Breast (tissue), 4 donors: ENCODE measurements around the genes ZNF740, AAAS and TARBP2.

DNA sequence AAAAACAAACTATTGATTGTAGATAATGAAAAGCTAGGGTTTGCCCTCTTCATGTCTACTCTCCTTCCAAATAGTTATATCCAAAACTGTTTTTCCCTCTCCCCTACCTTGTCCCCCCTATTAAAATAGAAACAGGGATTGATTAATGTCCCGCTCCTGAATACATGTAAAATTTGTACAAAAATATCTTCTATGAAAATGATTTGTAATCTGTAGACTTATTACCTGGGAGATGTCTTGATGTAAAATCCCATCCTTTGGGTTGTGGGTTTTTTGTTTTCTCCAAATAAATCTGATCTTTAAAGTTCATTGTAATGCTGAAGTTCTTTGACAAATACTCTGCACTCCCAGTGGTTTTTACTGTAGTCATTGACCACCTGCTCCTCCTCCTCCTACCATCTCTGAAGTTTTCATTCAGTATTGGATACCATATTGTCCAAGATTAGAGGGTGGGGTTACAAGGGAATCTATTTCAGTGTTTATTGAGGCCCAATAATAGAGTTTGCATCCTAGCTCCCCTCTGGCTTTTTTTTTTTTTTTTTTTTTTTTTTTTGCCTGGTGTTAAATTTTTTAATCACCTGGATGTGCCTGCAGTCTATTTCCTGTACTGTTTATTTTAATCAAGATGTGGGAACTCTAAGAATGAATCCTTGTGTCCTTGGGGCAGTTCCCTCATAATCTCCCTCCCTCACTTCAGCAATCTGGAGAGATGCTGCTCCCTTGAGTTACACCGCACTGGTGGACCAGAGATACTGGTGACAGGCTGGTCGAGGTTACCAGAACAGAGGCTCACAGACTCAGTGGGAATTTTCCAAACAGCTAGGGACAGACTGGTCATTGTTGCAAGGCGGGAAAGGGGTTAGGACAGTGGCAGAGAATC, 7.7 kb upstream of the TNS2 start:
- PRO-cap, 3 experiments = no peak in any of the 3 experiments
- RRBS = no CpG with 5 or more reads among the region's 4 CpGs

- PRO-cap, 3 experiments = peak in 2 of 3 experiments; most common plus-strand start chr12:53044496 (in 2); most common minus-strand start chr12:53044386 (in 2)
- RRBS = no CpG with 5 or more reads among the region's 14 CpGs
Measured at GRCh38 chr12:53043824-53044725, 5.8 kb upstream of the TNS2 start.

GRCh38 chr12:53064760-53065611, 14.2 kb downstream of the SPRYD3 start:
- PRO-cap, 3 experiments = no peak in any of the 3 experiments
- RRBS = no CpG with 5 or more reads among the region's 10 CpGs

GRCh38 chr12:53071702-53072151, 7.5 kb downstream of the SPRYD3 start:
- PRO-cap, 3 experiments = no peak in any of the 3 experiments
- RRBS = no CpG with 5 or more reads among the region's 3 CpGs

GRCh38 chr12:53098450-53099114, 1.1 kb downstream of the IGFBP6 start:
- PRO-cap, 3 experiments = peak in 1 of 3 experiments; most common plus-strand start chr12:53098857 (in 1); most common minus-strand start chr12:53098753 (in 1)
- RRBS = no CpG with 5 or more reads among the region's 12 CpGs

DNA sequence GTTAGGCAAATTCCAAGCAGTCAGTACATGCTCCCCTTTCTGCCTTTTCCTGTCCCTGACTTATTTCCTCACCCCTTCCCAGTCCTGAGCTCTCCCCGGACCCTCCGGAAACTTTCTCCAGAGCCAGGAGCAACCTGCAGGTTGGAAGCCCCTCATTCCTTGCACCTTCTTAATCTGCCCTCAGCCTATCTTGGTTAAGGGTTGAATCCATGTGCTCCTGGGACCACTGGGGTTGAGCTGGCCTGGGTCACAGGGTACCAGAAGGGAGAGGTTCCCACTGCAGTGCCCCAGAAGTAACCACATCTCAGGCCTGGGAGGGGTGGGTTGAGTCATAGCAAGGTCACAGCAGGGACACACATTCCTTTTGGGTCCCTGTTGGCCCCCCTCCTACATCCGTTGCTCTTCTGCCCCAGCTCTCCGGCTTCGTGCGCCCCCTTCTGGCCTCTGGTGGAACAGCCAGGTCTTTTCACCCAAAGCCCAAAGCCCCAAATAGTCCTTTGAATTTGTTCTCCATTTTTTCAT, 1.8 kb downstream of the IGFBP6 start:
- PRO-cap, 3 experiments = no peak in any of the 3 experiments
- RRBS = no CpG with 5 or more reads among the region's 6 CpGs

DNA sequence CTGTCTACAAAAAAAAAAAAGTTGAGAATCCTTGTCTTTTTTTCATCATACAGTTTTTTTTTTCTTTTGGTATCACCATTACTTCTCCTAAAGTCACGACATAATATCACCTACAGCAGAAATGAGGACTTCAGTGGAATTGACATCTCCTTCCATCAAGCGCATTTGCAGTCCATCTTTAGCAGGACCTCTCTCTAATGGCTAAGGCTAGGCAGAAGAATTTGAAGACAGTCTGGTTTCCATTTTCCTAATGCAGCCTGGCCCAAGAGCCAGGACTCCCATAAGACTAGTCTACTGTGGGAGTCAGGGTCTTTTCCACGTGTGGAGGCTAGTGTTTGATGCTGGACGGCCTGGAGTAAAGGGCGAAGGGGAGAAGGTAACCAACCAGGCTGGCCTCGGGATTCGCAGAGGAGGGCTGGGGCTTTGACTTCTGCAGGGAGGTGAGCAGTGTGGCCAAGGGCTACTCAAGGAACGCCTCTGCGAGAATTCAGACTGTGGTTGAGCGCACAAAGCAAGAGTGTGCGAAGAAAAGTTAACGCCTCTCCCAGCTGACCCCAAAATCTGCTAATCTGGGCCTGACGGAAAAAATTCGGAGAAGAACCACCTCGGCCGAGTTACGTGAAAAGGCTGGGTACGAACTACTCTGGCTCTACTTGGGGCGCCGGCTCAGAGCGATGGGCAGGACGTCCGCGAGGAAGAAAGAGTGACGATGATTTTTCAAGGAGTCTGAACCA, 692 bp upstream of the ZNF740 start:
- PRO-cap, 3 experiments = peak in 1 of 3 experiments; most common minus-strand start position 705 of the sequence (in 1)
- RRBS = no CpG with 5 or more reads among the region's 25 CpGs

GRCh38 chr12:53180397-53180961, at the start of gene ZNF740:
Gene ZNF740, plus strand, starts transcription at chr12:53180722.
- PRO-cap, 3 experiments = peak in 3 of 3 experiments; most common plus-strand start chr12:53180690 (in 1); most common minus-strand start chr12:53180474 (in 2)
- RRBS = 1% methylated on average over 6 of the region's 60 CpGs

GRCh38 chr12:53197312-53198152, 9.5 kb downstream of the ITGB7 start:
- PRO-cap, 3 experiments = no peak in any of the 3 experiments
- RRBS = 17% methylated on average over 12 of the region's 53 CpGs

- PRO-cap, 3 experiments = no peak in any of the 3 experiments
- RRBS = 46% methylated on average over 3 of the region's 4 CpGs
Measured at GRCh38 chr12:53288365-53288696, 7.0 kb upstream of the PFDN5 start.

DNA sequence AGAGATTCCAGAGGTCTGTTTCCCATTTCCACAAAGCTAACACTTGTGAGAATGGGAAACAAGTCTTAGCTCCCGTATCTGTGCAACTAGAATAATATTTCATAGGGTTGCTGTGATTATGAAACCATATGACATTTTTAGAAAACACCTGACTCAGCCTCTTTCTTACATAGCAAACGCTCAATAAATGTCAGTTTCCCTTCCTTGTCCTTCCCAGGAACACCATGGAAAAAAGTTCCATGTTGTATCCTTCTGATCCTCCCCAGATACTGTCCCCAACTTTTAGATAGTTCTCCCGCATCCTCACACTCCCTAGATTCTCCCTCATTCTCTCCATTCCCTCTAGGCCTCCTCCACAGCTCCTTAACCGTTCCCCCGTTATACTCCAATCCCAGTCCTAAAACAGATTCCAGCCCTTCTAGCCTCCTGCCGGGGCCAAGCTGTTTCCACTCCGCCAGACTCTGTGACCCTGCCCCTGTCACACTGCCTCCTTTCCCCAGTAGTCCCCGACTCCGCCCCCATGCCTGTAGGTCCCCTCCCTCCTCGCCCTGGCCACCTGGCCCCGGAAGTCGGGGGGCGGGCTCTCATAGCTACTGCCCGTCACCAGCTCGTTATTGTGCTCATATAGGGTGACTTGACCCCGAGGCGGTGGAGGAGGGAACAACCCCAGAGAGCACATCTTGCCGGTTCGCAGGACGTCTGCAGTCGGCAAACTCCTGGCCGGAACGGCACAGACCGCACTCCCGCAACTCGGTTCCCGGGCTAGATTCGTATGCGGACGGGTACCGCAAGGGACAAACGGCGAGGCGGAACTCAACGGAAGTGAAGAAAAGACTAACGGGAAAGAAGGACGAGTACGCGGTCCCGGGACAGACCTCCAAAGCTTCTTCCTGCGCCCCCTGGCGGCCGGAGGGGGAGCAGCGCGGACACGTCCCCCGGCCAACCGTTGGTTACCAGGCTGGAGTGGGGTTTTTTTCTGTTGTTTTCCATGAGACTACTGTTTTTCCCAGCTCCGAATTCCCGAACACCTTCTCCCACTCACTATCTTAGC, at the start of gene AAAS:
TSS of gene AAAS (minus strand) at position 824 of the 1,051 bp plus-strand sequence.
- PRO-cap, 3 experiments = peak in 3 of 3 experiments; most common plus-strand start position 632 of the sequence (in 3); most common minus-strand start position 471 of the sequence (in 2)
- RRBS = under 1% methylated on average over 19 of the region's 50 CpGs

GRCh38 chr12:53344546-53345576, 8.7 kb upstream of the SP7 start:
- PRO-cap, 3 experiments = peak in 3 of 3 experiments; most common plus-strand start chr12:53344912 (in 3); most common minus-strand start chr12:53344795 (in 1)
- RRBS = 2% methylated on average over 34 of the region's 70 CpGs

GRCh38 chr12:53383421-53383788, 3.4 kb downstream of the SP1 start:
- PRO-cap, 3 experiments = no peak in any of the 3 experiments
- RRBS = no CpG with 5 or more reads among the region's 2 CpGs

GRCh38 chr12:53411518-53412263, 12.0 kb upstream of the AMHR2 start:
- PRO-cap, 3 experiments = no peak in any of the 3 experiments
- RRBS = no CpG with 5 or more reads among the region's 4 CpGs

- PRO-cap, 3 experiments = no peak in any of the 3 experiments
- RRBS = no CpG with 5 or more reads among the region's 3 CpGs
Measured at GRCh38 chr12:53412319-53412963, 11.2 kb upstream of the AMHR2 start.

GRCh38 chr12:53452171-53453097, 532 bp downstream of the PCBP2 start:
- PRO-cap, 3 experiments = peak in 2 of 3 experiments; most common plus-strand start chr12:53452668 (in 2); most common minus-strand start chr12:53452599 (in 1)
- RRBS = 2% methylated on average over 36 of the region's 80 CpGs

DNA sequence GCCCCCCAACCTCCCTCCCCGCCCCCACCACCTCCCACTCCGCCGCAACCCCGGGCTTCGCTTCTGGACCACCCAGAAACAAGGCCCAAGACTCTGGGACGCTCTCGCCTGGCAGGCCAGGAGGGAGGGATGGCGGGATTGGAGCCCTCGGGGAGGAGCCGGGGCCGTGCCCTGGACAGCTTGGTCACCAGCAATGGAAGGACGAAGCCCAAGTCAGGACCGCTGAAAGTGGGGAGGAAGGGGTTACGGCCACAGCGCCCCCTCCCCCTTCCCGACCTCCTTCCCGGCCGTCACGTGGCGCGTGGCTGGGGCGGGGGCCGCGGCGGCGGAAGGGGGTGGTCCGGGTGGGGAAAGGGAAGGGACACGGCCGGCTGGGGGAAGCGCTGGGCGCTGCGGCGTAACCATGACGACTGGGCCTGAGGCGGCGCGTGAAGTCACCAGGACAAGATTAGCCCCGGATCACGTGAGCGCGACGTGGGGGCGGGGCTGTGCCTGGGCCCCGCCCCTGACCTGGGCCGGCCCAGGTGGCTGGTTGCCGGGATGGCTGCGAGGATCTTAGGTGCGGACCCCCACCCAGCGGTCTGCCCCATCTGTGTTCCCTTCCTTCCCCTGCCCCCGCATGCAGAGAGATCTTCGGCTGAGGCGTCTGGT, 6.4 kb downstream of the MAP3K12 start:
- PRO-cap, 3 experiments = peak in 3 of 3 experiments; most common plus-strand start position 531 of the sequence (in 2); most common minus-strand start position 282 of the sequence (in 1)
- RRBS = 2% methylated on average over 34 of the region's 52 CpGs

GRCh38 chr12:53500868-53501964, at the start of gene TARBP2:
Gene TARBP2, plus strand, starts transcription at chr12:53501283.
- PRO-cap, 3 experiments = peak in 3 of 3 experiments; most common plus-strand start chr12:53501586 (in 3); most common minus-strand start chr12:53501215 (in 3)
- RRBS = under 1% methylated on average over 24 of the region's 72 CpGs

- PRO-cap, 3 experiments = no peak in any of the 3 experiments
- RRBS = no CpG with 5 or more reads among the region's 3 CpGs
Measured at GRCh38 chr12:53591949-53592335, 34.2 kb downstream of the ATF7 start.

- PRO-cap, 3 experiments = peak in 2 of 3 experiments; most common plus-strand start chr12:53675848 (in 1); most common minus-strand start chr12:53675814 (in 2)
- RRBS = no CpG with 5 or more reads among the region's 28 CpGs
Measured at GRCh38 chr12:53675368-53676029, 384 bp downstream of the ATP5MC2 start.